NB4 (cell line): ENCODE data around the genes ZBED3 and SCAMP1.

- RRBS, result 2% methylated on average over 26 of the region's 64 CpGs
Measured at GRCh38 chr5:77086827-77087711, at the start of gene ZBED3. ZBED3 (minus strand) TSS chr5:77087285.

GRCh38 chr5:77179971-77180521, 30.4 kb upstream of the PDE8B start:
- RRBS, result 79% methylated on average over 20 of the region's 39 CpGs

- RRBS, result no CpG with 5 or more reads among the region's 3 CpGs
Measured at GRCh38 chr5:77443770-77444116, 48.4 kb downstream of the WDR41 start.

DNA sequence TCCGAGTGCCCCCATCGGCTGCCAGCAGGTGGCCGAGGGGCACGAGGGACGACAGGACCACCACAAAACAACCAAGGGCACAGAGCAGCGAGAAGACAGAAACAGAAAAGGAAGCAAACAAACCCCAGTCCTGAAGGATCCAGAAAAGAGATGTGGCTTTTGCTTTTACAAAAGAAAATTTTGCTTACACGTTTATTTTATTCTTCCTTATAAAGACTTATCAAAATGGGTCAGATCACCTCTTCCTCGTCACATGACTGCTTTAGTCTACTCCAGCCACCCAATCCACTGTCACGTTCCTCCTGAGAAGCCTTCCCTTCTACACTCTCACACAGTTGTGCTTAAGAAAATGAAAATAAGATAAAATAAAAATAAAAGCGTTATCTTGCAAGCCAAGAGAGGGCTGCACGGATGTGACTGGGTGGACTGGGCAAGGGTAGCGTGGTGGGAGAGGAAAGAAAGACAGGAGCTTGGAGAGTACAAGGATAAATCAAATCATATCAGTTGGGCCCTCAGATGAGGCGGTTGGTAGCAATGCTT, 9.4 kb downstream of the OTP start:
- RRBS, result no CpG with 5 or more reads among the region's 13 CpGs

DNA sequence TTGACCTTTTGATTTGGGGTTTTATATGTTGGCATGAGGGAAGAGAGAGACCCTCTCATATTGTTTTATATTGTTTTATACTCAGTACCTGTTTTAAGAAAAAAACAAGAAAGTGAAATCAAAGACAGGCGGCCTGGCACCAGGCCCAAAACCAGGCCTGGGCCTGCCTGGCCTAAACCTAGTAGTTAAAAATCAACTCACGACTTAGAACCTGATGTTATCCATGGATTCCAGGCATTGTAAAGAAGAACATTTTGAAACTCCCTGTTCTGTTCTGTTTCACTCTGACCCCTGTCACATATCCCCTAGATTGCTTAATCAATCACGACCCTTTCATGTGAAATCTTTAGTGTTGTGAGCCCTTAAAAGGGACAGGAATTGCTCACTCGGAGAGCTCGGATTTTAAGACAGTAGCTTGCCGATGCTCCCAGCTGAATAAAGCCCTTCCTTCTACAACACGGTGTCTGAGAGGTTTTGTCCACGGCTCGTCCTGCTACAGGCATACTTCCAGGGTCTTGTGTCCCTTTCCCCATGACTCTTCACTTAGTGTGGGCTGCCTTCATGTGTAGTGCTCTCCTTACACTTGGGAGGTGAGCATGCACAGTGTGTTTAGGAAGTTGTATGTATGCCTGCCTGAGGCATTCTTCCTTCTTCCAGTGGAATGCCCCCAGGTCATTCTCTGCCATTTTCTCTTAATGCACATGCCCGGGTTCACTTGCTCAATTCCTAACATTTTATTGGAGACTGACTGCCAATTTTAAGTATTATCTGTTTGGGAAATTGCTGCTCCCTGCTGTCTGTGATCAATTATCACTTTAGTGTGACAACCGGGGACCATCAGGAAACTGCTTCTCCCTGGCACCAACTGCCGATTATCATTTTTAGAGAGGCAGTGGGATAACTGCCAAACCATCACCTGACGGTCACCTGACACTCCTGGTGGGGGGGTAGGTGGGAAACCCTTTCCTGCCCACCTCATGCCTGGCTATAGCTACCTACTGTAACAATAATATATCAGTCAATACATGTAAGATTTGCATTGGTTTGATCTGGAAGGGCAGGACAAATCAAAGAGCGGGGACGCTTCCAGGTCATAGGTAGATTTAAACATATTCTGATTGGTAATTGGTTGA, 17.7 kb downstream of the TBCA start:
- RRBS, result 98% methylated on average over 2 of the region's 15 CpGs

GRCh38 chr5:78295564-78296036, 1.1 kb upstream of the AP3B1 start:
- RRBS, result no CpG with 5 or more reads among the region's 24 CpGs

DNA sequence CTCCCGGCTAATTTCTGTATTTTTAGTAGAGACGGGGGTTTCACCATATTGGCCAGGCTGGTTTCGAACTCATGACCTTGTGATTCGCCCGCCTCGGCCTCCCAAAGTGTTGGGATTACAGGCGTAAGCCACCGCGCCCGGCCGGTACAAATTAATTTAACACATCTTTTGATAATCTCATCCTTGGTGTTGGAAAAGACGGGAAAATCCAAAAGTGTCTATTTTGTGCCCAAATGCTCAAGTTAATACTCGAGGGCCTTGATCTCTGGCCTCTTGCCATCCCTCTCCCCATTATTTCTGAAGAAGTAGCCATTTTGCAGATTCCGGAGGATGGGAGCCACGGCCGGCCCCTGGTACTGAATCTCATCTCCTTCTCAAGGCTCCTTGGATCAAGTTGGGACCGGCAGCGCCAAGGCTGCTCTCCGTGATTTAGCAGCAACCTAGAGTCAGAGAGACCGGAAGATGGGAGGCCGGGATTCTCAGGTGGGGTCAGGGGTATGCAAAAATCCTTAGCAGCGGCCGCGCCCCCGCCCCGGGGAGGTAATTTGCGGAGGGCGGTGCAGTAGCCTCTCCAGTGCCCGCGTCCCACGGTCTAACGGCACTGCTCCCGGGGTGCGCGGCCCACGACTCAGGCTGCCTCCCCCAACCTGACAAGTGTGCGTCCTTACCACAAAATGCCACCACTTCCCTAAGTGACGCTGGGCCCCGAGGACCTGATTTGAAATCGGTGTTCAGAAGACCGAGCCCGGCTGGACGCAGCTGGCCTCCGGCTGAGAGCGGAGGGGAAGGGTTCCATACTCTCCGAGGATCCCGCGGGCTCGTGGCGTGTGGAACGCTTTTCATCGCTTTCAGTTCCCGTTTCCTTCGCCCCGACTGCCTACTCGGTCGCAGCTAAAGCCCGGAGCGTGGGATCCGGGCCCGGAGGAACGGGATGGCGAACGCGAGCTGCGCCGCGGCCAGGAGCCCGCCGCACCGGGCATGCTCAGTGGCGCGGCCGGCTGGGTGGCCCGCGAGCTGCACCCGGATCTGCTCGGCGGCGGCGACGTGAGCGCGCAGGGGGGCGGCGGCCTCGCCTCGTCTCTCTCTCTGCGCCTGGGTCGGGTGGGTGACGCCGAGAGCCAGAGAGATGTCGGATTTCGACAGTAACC, at the start of gene SCAMP1:
TSS of gene SCAMP1 (plus strand) at position 1,072 of the 1,148 bp plus-strand sequence.
- RRBS, result under 1% methylated on average over 31 of the region's 94 CpGs

DNA sequence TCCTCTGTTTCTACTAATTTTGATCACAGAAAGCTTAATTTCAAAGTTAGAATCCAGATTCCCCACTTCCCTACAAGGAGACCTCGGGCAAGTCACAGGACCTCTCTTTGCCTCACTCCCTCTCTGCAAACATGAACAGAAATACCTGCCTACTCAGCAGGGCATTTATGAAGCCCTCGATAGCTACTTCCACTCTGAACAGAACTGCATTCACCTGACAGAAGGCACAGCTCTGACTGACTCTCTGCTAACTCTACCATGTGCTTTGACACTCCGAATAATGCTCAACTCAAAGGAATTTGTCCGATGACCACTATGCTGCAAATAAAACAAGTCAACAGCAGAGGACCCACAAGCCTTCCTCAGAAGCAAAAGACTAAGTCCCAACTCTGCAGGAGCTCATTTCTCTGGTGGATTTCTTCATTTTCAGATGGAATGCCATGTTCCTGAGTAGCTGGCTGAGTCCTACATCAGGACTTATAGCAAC, 21.0 kb downstream of the LHFPL2 start:
- RRBS, result no CpG with 5 or more reads among the region's 4 CpGs

DNA sequence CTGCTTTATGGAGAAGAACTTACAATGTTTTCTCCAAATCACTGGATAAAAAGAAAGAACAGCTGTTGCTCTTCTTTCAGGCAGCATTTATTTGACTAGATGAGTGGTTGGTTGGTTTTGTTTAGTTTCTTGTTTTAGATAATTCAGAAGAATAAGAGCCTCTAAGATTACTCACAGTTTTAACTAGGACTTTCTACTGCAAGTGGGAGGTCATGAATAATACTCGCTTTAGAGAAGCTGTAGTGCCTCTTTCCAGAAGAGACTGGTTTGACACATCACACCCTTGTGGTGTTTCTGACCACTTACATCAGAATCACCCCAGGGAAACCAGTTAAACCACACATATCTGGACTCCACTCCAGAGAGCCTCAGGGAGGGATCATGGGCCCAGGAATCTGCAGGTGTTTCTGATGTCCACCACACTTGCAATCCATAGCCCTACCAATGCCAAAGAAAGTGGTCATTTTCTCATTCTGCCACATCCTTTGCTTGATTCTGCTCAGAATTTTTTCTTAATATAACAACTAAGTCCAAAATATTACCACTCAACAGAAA, 29.7 kb upstream of the LHFPL2 start:
- RRBS, result no CpG with 5 or more reads among the region's 1 CpG

DNA sequence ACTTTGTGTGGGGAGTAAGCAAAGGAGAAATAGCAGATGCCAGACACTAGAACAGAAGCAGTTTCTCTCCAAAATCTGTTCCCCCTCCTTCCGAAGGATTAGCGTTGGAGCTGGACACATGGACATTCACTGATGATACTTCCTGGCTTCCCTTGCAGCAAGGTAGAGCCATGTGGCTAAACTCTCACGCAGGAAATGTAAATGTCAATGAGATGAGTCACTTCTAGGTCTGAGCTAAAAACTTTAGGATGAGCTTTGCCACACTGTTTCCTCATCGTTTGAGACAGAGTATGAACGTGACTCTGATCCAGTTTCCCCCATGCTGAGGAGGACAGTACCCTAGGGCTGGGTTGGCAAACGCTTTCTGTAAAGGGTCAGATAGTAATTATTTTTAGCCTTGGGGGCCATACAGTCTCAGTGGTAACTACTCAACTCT, 5.1 kb downstream of the BHMT2 start:
- RRBS, result no CpG with 5 or more reads among the region's 6 CpGs

DNA sequence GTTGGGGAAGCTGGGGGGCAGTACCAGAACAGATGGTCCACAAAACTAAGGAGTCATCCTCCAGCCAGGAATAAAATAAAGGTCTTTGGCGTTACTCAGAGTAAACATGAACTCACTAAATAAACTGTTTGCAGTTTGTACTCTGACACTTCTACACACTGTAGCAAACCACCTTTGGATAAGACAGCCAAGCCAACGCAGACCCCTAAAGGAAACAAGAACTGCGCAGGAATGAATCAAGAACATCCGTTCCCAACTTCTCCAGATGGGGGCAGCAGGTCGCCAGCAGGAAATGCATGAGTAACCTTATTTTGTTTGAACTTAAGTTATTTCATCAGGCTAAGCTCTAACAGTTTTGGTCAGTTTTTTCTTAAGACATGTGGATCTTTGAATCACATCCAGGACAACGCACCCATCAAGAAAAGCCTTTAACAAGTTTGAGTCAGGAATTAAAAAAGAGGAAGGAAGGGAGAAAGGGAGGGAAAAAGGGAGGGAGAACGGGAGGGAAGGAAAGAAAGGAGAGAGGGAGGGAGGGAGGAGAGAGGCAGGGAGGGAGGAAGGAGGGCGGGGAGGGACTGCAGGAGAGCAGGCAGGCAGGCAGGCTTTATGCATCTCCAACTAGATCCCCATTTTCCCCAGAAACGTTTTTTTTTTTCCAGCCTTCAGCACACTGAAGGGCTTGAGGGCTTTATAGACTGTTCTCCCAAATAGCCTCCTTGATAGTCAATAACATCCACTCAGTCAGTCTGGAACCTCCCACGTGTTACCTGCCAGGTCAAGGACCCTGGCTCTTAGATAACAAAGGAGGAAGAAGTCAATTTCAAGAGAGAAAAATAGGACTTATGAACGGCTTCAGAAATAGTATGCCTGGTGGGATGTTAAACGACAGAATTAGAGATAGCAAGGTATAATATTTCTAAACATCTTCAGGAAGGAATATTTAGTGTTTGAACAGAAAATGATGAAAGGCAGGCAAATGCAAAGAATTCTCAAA, 22.2 kb downstream of the BHMT start:
- RRBS, result no CpG with 5 or more reads among the region's 12 CpGs

- RRBS, result no CpG with 5 or more reads among the region's 4 CpGs
Measured at GRCh38 chr5:79143824-79144486, 32.3 kb downstream of the BHMT start.

DNA sequence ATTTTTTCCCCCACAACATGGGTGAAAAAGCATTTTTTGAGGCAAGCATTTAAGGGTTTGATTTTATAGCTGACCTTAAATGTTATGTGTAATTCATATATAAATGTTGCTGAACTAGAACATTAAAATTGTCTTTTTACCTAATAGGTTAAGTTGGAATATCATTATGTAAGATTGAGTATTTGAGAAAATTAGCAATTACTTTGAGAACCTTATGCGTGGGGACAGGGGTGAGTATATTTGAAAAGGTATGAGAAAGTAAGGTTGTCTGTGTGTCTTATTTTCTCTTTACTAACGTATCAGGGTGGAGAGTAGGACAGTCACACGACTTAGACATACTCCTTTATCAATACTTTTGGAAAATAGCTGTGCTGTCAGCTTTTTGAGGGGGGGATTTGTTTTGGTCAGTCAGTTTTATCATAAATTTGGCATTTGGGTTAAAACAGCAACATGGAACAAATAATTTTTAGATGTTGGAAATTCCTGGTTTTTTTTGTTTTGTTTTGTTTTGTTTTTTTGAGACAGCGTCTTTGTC, 43.5 kb downstream of the JMY start:
- RRBS, result no CpG with 5 or more reads among the region's 4 CpGs

GRCh38 chr5:79663272-79663981, 26.2 kb upstream of the CMYA5 start:
- RRBS, result no CpG with 5 or more reads among the region's 10 CpGs

GRCh38 chr5:79751092-79751533, 61.5 kb downstream of the CMYA5 start:
- RRBS, result no CpG with 5 or more reads among the region's 4 CpGs

DNA sequence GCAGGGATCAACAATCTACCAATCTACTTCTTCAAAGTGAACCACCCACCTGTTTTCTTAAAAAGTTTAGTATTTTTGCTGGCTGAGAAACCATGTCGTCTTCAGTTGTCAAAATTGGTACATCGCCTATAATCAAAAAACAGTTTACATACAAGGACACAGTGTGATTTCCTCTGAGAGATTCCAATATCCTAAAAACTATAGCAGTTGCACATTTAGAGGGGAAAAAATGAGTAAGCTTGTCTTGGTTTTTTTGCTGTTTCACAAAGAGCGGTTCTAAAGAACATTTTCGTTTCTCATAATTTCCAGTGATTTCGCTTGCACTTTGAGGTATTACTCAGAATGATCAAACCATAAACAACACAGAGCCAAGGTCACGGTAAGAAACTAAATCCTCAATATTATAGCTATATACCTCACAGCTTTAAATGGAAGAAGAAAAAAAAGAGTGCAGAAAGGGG, 921 bp downstream of the MTX3 start:
- RRBS, result no CpG with 5 or more reads among the region's 6 CpGs

- RRBS, result no CpG with 5 or more reads among the region's 2 CpGs
Measured at GRCh38 chr5:80139465-80139940, 104.4 kb downstream of the THBS4 start.